Ureter (tissue), 1 donor: ENCODE measurements around a stretch of chr5.

GRCh38 chr5:173612966-173613422 is 3.5 kb downstream of the BOD1 start:
- PRO-cap = no peak

- PRO-cap = no peak
Measured at GRCh38 chr5:173670083-173670656, 53.7 kb upstream of the BOD1 start.

DNA sequence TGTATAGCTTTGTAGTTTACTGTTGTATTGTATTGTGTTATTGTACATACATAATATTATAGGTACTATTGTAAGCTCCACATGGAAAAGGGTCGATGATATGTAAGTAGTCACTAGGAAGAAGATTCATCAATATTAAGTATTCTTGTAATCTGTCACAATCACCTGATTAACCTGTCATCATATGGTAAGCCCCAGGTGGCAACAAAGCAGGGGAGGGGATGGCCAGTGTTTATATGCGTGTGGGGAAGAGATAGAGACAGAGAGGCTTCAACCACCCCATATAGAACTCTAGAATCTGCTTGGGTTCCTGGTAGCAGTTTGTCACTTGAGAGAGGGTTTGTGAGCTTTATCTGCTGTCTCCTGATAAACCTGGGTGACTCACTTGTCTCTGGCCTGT is 49.0 kb upstream of the CPEB4 start:
- PRO-cap = no peak

GRCh38 chr5:173878114-173878626 is 10.0 kb upstream of the CPEB4 start:
- PRO-cap = no peak

- PRO-cap = no peak
Measured at GRCh38 chr5:173915363-173915879, 27.3 kb downstream of the CPEB4 start.

DNA sequence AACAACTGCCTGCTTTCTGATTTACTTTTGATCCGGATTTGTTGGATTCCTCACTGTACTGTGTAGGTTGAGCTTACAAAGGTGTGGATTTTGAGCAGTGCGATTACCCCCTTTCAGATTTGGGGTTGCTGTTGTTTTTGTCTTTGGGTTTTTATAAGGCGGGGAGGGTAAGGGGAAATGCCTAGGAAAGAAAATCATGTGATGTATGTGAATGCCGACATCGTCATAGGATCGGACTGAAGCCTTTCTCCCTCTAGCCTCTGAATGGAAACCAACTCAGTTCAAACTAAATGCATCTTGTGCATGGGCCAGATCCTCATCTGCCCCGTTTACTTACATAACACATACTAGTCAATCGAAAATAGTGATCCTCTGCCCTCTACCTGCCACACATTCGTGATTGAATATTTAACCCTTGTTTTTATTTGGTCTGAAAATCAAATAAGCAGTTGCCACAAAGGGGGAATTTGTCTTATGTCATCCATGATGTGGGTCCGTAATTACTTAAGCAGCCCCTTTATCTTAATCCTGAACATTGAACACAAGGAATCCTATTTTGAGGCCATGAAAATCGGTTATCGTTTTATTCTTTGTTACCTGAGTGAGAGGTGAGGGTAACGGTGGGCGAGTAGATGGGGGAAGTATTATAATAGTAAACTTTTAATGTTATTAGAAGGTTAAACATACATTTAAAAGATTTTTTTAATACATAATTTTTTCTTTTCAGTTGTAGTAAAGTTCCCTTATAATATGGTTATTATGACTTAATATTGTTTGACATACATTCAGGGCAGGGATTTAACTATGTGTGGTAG is 30.4 kb downstream of the CPEB4 start:
- PRO-cap = no peak

GRCh38 chr5:173932660-173933306 is 44.6 kb downstream of the CPEB4 start:
- PRO-cap = no peak

- PRO-cap = no peak
Measured at GRCh38 chr5:173946375-173946660, 42.7 kb upstream of the C5orf47 start.

GRCh38 chr5:174145774-174146346 is 100.4 kb downstream of the NSG2 start:
- PRO-cap = no peak

GRCh38 chr5:174327412-174327903 is 282.0 kb downstream of the NSG2 start:
- PRO-cap = no peak

DNA sequence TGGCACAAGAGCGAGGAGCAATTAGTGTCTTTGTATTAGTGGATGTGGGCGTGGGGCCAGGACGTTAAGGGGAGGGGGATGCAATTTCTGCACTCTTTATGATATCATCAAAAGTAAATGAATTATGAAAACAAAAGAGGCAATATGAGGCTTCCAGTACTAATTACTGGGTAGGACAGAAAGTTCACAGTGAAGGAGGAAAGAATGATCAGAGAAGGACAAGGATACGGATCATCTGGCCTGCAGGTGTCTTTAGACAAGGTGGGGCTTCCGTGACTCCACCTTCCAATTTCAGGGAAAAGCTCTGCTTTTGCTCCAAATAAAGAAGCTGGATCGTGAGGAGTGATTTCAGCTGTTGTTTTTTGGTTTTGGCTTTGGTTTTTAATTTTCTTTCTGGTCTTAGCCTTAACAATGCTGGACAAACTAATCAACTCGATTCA is 230.7 kb upstream of the MSX2 start:
- PRO-cap = no peak

DNA sequence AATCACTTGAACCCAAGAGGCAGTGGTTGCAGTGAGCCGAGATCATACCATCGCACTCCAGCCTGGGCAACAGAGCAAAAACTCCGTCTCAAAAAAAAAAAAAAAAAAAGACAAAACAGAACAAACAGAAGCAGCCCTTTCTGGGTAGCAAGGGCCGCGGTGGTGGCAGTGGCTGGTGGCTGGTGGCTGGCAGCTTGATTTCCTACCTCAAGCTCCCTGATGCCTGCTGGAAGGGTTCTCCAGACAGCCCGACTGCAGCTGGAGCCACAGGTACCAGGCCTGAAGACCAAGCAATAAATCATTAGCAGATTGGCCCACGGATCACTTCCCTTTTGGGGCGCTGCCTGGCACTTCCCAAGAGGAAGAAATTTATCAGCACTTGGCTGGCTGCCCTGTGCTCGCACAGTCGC is 116.0 kb upstream of the MSX2 start:
- PRO-cap = no peak

- PRO-cap = no peak
Measured at GRCh38 chr5:175444493-175445036, 583 bp upstream of the DRD1 start.

DNA sequence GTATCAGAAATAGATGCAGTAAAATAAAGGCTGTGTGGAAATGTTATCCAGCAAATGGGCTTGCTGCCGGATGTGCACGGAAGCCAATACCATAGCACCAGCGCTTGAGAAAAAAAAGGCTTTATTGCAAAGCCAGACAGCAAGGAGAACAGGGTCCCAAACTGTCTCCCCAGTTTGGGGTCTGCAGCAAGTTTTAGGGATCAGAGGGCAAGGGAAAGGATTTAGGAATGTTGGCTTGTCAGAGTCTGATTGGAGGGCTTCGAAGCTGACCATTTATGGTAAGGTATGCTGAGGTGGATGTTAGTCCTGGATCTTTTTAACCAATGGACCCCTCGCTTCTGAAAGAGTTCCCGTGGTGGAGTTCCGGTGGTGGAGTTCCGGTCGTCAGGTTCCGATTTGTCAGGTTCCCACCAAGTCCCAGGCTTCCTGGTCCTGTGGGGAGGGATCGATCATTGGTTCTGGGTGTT is 70.4 kb downstream of the SFXN1 start:
- PRO-cap = no peak

DNA sequence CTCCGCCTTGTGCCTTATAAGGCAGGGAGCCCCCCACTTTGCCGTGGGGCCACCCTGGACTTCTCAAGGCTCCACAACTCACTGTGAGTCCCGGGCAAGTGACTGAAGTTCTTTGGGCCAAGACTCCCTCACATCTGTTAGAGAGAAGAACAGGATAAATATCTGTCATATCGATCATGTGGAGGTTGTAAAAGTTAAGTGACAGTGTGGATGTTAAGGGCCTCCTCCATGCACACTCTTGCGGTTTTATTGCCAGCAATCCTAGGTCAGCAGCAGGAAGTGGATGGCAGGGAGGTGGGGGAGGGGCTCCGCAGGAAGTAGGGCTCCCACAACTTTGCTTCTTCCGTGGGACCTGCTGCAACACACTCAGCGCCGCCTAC is 38.5 kb downstream of the HRH2 start:
- PRO-cap = no peak

- PRO-cap = no peak
Measured at GRCh38 chr5:175710354-175710862, 52.5 kb downstream of the HRH2 start.

DNA sequence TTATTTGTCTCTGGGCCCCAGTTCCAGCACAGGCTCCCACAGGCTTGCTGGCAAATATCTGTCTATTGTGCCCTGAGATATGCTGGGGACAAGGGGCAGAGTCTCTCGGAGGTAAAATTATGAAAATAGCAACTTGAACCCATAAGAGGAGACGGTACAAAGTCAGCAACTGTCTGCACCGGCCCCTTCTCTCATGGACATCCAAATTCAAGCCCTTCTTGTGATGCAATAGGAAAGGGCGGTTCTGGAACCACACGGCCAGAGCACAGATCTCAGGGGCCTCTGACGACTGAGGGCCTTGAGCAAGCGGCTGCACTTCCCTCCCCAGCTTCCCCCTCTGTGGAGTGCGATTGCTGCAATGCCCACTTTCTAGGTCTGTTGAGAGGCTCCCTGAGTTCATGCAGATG is 17.9 kb upstream of the CPLX2 start:
- PRO-cap = no peak

DNA sequence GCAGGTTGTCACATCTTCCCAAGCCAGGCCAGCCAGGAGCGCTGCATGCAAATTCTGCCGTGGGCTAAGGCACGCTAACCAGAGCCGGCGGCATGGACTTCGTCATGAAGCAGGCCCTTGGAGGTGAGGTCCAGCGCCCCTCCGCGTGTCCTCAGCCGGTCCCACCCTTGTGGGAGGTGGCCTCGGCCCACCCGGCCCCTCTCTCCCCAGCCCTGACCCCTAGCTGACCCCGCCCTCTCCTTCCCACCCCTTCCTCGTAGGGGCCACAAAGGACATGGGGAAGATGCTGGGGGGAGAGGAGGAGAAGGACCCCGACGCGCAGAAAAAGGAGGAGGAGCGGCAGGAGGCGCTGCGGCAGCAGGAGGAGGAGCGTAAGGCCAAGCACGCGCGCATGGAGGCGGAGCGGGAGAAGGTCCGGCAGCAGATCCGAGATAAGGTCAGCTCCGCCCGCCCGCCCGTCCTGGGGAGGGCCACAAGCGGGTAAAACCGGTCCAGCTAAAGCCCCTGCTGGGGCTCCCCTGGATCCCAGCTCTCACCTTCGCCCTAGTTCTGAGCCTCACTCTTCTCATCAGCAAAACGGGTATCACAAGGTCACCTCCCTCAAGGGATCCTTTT is 7.4 kb downstream of the CPLX2 start:
- PRO-cap = no peak

DNA sequence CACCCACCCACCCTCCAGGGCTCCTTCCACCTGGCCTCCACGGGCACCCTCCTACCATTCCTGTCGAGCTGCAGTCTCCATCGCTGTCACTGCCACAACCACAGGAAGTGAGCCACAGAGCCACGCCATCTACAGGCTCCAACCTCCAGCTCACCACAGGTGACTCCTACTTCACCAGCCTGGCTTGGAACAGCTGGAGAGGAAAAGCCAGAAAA is 66.3 kb upstream of the THOC3 start:
- PRO-cap = no peak

- PRO-cap = no peak
Measured at GRCh38 chr5:176533404-176534543, 3.4 kb downstream of the RNF44 start.